ENCODE measurements around a stretch of chr14.

- PRO-cap, 2 experiments: peak in 2 of 2 experiments; most common plus-strand start chr14:64339003 (in 2)
Observed at GRCh38 chr14:64338862-64339243, 44.7 kb upstream of the ESR2 start.

GRCh38 chr14:64391843-64392522, 3.8 kb downstream of the MTHFD1 start:
- PRO-cap, 2 experiments: no peak in any of the 2 experiments

GRCh38 chr14:64427271-64427610, 38.1 kb upstream of the AKAP5 start:
- PRO-cap, 2 experiments: no peak in any of the 2 experiments

- PRO-cap, 2 experiments: no peak in any of the 2 experiments
Observed at GRCh38 chr14:64445108-64445901, 20.0 kb upstream of the AKAP5 start.

DNA sequence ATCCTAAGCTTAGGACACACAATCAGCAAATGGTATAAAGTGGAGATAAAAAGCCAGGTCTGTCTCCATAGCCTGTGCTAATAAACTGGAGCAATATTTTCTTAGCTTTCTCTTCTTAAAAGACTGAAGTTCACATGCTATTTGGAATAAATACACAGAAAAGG, 2.4 kb downstream of the ZBTB25 start:
- PRO-cap, 2 experiments: no peak in any of the 2 experiments

- PRO-cap, 2 experiments: no peak in any of the 2 experiments
Observed at GRCh38 chr14:64541937-64542596, 1.5 kb downstream of the HSPA2 start.

DNA sequence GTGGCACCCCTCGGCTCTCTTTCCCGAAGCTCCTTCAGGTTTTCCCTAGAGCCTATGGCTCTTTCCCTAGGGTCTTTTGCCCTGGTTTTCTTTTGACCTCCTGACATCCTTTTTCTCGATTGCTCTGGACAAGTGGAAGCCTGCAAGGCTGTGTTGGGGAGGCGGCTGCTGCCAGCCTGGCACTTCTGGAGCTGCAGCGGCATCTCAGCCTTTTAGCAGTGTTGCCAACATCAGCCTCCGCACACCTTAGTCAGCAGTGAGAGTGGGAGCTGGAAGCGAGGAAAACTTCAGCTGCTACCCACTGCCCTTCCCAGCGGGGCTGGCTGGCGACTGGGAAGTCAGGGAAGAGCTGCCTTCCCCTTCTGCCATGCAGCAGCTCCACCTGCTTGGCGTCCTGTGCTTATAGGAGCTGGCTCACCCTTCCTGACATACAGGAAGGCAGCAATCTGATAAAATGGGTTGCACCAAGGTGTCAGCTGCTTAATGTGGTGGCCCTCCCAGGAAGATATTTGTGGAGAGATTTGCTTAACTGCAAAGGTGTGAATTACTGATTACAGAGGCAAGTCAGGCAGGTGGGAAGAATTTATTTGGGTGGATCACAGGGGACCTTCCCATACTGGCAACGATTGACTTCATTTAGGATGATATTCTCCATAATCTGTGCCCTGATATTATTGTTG, 15.4 kb upstream of the PLEKHG3 start:
- PRO-cap, 2 experiments: no peak in any of the 2 experiments

DNA sequence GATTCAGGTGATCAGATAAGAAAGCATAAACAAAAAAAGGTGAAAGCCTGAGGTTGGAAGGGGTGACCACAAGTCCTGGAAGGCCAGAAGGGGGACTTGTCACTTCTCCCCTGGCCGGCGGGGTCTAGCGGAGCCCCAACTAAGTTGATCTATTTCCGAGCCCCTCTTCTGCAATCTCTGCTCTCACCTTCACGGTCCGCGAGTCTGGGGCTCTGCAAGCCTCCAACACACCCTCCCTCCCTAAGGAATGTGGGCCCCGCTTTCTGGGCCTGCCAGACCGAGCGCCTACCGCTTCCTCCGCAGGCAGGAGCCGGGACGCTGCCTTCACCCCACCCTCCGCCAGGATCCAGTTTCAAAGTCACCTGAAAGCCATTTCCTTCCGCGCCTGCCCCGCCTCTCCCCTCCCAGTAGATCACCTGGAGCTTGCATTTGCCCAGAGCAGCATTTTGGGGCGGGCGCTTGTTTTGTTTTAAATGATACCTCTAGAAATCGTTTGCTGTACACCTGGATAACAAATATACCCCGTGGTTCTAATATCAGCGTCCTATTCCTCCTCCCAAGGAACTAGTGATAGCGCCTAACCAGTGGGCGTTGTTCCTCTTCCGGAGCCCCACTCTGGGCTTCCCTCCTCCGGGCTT, 1.2 kb upstream of the PLEKHG3 start:
- PRO-cap, 2 experiments: no peak in any of the 2 experiments

- PRO-cap, 2 experiments: no peak in any of the 2 experiments
Observed at GRCh38 chr14:64785202-64785570, 81.0 kb downstream of the PLEKHG3 start.

GRCh38 chr14:64938920-64939632, 3.5 kb downstream of the GPX2 start:
- PRO-cap, 2 experiments: no peak in any of the 2 experiments

GRCh38 chr14:65025692-65026179, 39.0 kb downstream of the FNTB start:
- PRO-cap, 2 experiments: no peak in any of the 2 experiments

- PRO-cap, 2 experiments: no peak in any of the 2 experiments
Observed at GRCh38 chr14:65054369-65054978, 47.8 kb downstream of the MAX start.

GRCh38 chr14:65075614-65076444, 26.5 kb downstream of the MAX start:
- PRO-cap, 2 experiments: no peak in any of the 2 experiments

GRCh38 chr14:65081105-65081803, 21.1 kb downstream of the MAX start:
- PRO-cap, 2 experiments: no peak in any of the 2 experiments

- PRO-cap, 2 experiments: no peak in any of the 2 experiments
Observed at GRCh38 chr14:65101612-65101926, 748 bp downstream of the MAX start.

- PRO-cap, 2 experiments: no peak in any of the 2 experiments
Observed at GRCh38 chr14:65210055-65210447, 107.7 kb upstream of the MAX start.

- PRO-cap, 2 experiments: no peak in any of the 2 experiments
Observed at GRCh38 chr14:65281739-65282498, 130.6 kb upstream of the FUT8 start.

- PRO-cap, 2 experiments: no peak in any of the 2 experiments
Observed at GRCh38 chr14:65301636-65302437, 110.7 kb upstream of the FUT8 start.

DNA sequence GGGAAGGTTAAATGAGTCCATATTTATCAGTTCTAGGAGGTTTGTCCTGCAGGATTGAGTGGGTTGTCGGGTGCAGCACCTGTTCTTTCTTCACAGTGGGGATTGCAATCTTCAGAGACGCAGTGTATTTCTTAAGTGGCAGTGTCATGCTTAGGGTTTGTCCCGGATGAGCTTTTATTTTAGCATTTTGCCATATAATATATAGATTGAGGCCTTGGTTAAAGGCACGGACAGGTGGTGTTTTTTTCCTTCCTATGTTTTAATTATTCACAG, 1.2 kb downstream of the FUT8 start:
- PRO-cap, 2 experiments: no peak in any of the 2 experiments

- PRO-cap, 2 experiments: no peak in any of the 2 experiments
Observed at GRCh38 chr14:65850358-65850713, 437.8 kb downstream of the FUT8 start.

Measured in psoas muscle (tissue), 2 donors.